Duodenum (tissue), 1 donor: ENCODE results near the genes ABRAXAS1 and GPAT3.

- PRO-cap, result no peak
Measured at GRCh38 chr4:83247652-83248360, 36.8 kb downstream of the COQ2 start.

GRCh38 chr4:83248587-83248892 is 36.1 kb downstream of the COQ2 start:
- PRO-cap, result bidirectional peak, plus-strand start at chr4:83248727, minus-strand start at chr4:83248519

GRCh38 chr4:83484204-83485390 is at the start of gene ABRAXAS1:
TSS of gene ABRAXAS1 (minus strand) at chr4:83485100.
- PRO-cap, result bidirectional peak, plus-strand start at chr4:83485305, minus-strand start at chr4:83485065

DNA sequence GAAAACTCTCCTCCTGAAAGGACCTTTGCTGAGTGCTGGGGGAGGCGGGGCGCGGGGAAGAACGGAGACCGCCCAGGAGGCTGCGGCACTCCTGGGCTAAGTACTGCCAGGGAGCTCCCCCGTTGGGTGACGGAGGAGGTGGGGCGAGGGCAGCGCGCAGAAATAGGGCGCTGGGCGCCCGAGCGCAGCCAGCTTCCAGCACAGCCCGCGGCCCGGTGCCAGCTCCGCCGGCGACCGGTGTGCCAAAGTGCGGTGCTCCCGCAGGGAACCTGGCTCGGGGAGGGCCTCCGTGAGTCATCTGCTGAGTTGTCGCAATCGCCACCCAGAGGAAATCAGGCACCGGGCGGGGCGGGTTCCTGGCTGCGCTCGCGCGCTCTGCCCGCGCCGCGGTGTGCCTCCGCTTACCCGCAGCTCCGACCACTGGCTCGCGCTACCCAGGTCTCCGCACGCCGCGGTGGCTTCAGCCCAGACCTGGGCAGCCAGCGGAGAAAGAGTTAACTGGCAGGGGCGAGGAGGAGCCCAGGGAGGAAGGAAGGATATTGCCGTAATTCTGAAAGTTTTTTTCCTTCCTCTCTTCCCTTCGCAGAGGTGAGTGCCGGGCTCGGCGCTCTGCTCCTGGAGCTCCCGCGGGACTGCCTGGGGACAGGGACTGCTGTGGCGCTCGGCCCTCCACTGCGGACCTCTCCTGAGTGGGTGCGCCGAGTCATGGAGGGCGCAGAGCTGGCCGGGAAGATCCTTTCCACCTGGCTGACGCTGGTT is at the start of gene GPAT3:
Gene GPAT3 (plus strand): TSS at position 191 of the 759 bp plus-strand sequence.
- PRO-cap, result bidirectional peak, plus-strand start at position 191 of the sequence, minus-strand start at position 63 of the sequence; bidirectional peak, plus-strand start at position 339 of the sequence, minus-strand start at position 241 of the sequence

DNA sequence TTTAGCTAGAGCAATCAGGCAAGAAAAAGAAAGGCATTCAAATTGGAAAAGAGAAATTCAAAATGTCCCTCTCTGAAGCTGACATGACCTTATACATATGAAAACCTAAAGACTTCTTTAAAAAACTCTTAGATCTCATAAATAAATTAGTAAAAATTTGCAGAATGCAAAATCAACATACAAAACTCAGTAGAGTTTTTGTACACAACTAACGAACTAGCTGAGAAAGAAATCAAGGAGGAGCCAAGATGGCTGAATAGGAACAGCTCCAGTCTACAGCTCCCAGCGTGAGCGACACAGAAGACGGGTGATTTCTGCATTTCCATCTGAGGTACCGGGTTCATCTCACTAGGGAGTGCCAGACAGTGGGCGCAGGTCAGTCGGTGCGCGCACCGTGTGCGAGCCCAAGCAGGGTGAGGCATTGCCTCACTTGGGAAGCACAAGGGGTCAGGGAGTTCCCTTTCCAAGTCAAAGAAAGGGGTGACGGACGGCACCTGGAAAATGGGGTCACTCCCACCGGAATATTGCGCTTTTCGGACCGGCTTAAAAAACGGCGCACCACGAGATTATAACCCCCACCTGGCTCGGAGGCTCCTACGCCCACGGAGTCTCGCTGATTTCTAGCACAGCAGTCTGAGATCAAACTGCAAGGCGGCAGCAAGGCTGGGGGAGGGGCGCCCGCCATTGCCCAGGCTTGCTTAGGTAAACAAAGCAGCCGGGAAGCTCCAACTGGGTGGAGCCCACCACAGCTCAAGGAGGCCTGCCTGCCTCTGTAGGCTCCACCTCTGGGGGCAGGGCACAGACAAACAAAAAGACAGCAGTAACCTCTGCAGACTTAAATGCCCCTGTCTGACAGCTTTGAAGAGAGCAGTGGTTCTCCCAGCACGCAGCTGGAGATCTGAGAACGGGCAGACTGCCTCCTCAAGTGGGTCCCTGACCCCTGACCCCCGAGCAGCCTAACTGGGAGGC is 200.3 kb downstream of the NKX6-1 start:
- PRO-cap, result no peak

GRCh38 chr4:85783268-85784071 is 308.5 kb downstream of the ARHGAP24 start:
- PRO-cap, result no peak

GRCh38 chr4:85827524-85828691 is 353.0 kb downstream of the ARHGAP24 start:
- PRO-cap, result no peak

- PRO-cap, result no peak
Measured at GRCh38 chr4:86000260-86000630, 359.6 kb downstream of the MAPK10 start.

GRCh38 chr4:86334053-86335118 is 25.5 kb downstream of the MAPK10 start:
- PRO-cap, result no peak

- PRO-cap, result no peak
Measured at GRCh38 chr4:86831108-86831816, 17.9 kb downstream of the SLC10A6 start.

GRCh38 chr4:86927940-86928328 is 6.9 kb upstream of the AFF1 start:
- PRO-cap, result no peak

DNA sequence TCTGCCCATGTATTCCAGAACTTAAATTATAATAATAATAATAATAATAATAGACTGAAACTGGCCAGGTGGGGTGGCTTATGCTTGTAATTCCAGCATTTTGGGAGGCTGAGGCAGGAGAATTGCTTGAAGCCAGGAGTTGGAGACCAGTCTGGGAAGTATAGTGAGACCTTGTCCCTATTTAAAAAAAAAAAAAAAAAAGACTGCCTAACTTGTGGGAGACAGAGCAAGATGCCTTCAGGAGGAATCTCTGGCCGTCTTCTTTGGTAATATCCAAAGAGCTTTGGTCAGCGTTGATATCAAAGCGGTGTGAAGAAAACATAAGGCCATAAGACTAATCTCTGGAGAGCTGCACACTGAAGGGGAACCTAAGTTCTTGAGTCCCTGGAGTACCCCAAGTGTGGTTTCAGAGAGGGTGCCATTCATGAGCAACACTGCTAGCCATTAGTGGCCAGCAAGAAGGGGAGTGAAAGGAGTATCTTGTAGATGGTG is 55.4 kb downstream of the AFF1 start:
- PRO-cap, result no peak

GRCh38 chr4:87118695-87119355 is 101.6 kb downstream of the KLHL8 start:
- PRO-cap, result no peak

DNA sequence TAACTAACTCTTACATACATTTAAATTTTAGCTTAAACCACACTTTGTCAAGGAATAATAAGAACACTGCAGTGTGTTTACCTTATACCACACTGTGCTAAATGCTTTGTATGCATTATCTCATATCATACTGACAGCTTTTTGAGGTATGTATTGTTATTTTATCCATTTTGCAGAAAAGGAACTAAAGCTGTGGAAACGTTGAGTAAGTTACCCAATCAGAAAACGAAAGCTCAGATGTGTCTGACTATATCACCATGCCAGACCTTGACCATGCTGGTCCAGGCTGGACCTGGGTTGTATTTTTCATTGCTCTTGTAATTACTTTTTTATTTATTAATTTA is 2.1 kb downstream of the HSD17B11 start:
- PRO-cap, result unidirectional peak, plus-strand start at position 258 of the sequence

DNA sequence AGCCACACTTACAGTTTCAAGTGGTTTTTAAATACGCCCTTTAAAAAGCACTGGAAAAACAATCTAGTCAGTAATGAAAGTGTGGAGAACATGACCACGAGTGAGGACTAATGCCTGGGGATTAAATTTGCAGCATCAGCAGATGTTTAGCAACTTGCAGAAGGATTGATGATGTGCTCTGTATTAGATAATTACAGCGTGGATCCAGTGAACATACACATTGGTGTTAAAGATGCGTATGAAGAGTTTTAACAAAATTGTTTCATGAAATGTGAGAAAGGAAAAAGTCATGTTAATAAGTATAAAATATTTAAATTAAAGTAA is 5.8 kb downstream of the SPARCL1 start:
- PRO-cap, result no peak

DNA sequence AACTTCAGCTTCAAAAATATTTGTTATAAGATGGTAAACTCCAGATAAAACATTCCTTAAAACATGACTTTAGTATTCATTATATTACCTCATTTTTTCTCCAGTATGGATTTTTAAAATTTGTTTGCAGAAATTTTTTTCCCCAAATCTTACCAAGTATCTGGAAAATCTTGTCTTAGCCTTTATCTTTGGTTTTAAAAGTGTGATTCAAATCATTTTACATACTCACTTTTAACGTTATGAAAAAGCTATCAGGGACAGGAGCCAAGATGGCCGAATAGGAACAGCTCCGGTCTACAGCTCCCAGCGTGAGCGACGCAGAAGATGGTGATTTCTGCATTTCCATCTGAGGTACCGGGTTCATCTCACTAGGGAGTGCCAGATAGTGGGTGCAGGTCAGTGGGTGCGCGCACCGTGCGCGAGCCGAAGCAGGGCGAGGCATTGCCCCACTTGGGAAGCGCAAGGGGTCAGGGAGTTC is 60.1 kb downstream of the DMP1 start:
- PRO-cap, result no peak

DNA sequence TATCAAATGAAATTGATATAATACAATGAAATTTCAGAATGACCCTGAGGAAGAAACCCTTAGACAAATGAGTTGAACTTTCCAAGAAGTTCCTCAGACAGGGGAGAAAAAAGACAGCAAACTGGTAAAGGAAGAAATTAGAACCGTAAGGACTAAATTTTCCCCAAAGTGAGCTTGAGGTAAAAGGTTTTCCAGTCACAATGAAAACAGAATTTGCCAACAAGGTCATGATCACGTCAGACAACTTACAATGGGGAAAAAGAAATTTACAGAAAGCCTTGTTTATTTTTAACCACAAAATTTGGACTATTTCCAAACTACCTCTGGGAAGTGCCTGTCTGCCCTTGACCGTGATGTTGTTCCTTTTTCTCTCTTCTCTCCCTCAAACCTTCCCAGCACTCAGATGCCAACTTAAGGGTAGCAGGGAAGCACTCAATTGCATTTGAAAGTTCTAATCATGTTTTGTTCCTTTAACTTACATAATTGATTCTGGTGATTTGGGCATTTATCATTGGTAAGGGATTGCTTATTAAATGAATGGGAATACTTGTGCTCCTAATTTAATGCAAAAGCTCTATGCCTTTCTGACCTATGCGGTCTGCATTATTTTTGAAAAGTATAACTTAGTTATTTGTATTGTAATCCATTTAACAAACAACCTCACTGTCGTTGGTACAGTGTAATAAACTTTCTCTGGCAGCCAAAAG is 32.6 kb downstream of the MEPE start:
- PRO-cap, result no peak

- PRO-cap, result no peak
Measured at GRCh38 chr4:88042996-88043805, 35.8 kb downstream of the PKD2 start.

GRCh38 chr4:88230753-88231969 is 53.2 kb downstream of the PPM1K start:
- PRO-cap, result no peak

GRCh38 chr4:88283360-88283769 is 996 bp downstream of the PPM1K start:
- PRO-cap, result no peak